Bile duct (tissue), 1 donor: Measurements from ENCODE around the gene SLC2A7.

DNA sequence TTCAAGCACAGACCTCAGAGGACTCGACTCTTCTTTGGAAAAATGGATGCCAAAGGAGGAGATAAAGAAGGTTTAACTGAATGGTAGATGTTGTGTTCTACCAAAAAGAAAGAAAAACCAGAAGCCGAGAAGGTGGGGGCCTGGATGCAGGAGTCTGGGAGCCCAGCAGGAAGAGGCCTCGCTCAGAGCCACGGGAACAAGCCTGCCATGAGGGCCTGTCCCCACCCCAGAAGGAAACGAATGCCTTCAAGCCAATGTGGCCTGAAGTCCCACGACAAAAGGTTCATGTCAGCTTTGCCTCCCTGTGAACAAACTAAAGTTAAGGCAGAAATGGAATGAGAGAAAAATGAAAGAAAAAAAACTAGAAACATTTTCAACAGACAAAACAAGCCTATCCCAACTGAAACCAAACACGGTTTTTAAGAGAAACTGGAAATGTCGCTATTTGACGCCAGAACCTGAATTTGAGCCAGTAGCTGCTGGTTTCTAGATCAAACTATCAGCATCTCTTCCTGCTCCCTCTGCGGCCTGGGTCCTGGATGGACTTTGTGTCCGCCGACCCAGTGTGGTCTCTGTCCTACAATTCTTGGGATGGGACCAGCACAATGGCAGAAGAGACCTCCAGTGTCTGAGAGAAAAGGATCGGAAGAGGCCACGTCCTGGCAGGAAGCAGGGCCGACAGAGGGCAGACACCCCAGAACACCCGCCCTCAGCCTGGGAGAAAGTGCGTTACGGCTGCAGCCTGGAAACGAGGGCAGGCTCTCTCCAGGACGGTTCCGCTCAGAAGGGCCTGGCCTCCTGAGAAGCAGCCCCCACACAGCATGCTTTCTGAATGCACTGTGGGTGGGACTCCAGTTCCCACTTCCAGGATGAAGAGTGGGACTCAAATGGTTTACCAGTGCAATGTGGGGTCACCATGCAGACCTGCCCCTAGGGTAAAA, 35.2 kb downstream of the SLC45A1 start:
- PRO-cap = unidirectional peak, plus-strand start at position 185 of the sequence

GRCh38 chr1:8361728-8362070, 43.8 kb downstream of the SLC45A1 start:
- PRO-cap = no peak

GRCh38 chr1:8363790-8364283, 45.9 kb downstream of the SLC45A1 start:
- PRO-cap = no peak

DNA sequence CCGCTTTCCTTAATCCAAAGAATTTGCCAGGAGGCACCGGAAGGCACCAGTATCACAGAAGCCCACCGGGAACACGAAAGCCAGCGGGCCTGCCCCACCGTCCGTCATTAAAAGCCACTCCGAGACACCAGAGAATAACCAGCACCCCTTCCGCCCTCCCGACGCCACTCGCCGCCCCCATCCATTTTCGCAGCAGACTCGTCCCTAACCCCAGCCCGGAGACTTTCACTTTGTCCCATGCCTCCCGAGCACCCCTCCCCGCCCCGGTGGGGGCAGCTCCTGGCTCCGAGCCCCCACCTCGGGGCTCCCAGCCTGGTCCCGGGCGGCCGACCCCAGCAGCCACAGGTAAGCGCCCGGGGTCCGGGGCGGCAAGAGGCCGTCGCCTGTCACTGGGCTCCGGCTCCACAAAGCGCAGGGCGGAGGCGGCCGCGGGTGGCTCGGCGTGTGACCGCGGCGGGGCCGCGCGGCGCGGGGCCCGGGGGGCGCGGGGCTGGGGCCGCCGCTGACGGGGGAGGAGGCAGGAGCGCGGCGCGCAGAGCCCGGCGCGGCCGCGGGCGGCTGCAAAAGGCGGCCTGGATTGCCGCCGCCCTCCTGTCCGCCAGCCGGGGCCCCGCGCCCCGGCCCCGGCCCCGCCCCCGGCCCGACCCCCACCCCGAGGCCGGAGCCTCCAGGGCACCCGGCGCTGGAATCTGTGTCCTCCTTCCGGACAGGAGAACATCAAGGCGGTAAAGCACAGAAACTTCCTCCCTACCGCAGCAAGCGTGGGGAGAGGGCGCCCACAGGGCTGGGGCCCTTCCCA, 105.5 kb downstream of the SLC45A1 start:
- PRO-cap = bidirectional peak, plus-strand start at position 195 of the sequence, minus-strand start at position 109 of the sequence; bidirectional peak, plus-strand start at position 563 of the sequence, minus-strand start at position 411 of the sequence; bidirectional peak, plus-strand start at position 714 of the sequence, minus-strand start at position 625 of the sequence

GRCh38 chr1:8424063-8424446, 106.1 kb downstream of the SLC45A1 start:
- PRO-cap = bidirectional peak, plus-strand start at chr1:8424243, minus-strand start at chr1:8424268; unidirectional peak, minus-strand start at chr1:8424420

- PRO-cap = no peak
These were observed 107.4 kb downstream of the SLC45A1 start for GRCh38 chr1:8425260-8425860.

DNA sequence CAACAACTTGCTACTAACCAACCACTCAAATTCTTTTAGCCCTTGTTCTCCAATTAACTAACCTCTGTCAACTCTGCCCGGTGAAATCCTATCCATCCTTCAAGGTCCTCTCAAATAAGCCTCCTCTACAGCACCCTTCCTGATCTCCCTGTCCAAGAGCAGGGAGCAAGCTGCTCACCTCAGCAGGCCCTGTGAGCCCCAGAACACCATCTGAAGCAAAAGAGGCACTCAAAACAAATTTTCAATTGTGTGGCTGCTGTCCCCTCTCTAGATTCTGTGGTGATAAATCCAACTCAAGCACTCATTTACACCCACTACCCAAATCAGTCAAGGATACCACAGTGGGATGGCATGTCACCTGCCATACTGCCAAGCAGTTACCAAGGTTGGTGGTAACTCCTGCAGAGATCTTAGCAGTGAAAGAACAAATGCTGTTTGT, 134.1 kb downstream of the SLC45A1 start:
- PRO-cap = no peak

GRCh38 chr1:8587554-8588267, 229.7 kb downstream of the RERE start:
- PRO-cap = no peak

DNA sequence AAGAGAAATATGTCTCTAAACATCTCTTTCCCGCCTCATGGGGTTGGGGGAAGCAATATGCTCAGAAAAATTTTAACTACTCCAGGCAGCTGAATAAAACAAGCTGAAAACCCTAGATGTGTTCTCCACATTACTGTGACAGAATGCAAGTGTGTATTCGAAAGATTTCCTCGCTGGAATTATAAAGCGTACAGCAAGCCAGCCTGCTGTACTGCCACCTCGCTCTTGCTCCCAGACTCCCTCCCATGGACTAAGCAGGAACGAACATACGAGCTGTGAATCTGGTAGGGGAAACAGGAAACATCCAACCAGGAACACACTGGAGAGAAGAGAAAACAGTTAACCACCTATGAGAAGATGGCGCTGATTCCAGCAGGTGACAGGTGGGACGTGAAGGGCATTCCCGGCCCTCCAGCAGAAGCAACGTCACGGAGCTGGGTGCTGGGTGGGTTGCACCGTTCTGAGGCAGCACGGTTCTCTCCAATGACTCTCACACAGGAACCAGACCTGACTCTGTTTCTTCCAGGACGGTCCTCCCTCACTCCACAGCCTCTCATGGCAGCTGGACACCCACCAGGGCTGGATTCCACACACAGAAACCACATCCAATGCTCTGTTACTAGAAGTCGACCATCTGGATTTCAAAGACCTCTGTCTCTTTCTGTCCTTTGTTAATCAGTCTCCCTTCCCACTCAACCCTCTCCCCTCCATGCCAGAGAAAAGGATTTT, 219.3 kb downstream of the RERE start:
- PRO-cap = bidirectional peak, plus-strand start at position 267 of the sequence, minus-strand start at position 252 of the sequence

- PRO-cap = no peak
These were observed 161.4 kb downstream of the RERE start for GRCh38 chr1:8655769-8656675.

- PRO-cap = no peak
These were observed 31.3 kb downstream of the RERE start for GRCh38 chr1:8785921-8786764.

DNA sequence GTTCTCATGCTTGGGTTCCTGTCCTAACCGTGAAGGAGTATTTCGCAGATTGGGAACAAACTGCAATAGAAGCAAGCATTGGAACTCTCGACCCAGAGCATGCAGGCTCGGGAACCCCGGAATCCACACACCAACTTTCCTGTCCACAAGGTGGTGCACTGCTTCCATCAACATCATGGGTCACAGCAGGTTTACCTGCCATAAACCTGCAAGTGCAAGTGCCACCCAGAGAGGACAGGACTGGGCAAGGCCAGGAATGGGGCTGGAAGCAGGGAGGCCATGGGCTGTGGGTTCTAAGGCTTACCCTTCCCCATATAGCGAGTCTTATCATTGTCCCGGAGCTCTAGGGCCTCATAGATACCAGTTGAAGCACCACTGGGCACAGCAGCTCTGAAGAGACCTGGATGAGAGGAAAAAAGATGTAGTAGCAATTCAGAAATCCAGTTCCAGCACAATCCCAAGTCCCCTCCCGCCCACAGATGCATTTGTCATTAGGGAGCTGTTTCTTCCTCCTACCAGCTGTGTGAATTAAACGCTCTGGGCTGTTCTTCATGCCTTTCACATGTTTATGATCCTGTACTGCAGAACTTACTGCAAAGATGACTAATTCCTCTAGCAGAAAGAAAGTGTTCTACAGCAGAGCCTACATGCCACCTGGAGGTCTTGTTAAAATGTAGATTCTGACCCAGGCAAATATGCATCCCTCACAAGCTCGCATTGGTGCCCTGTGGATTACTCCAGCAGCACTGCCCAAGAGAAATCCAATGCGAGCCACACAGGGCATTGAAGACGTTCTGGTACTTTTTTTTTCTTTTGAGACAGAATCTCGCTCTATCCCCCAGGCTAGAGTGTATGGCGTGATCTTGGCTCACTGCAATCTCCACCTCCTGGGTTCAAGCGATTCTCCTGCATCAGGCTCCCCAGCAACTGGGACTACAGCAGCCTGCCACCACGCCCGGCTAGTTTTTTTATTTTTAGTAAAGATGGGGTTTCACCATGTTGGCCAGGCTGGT, 6.6 kb downstream of the ENO1 start:
- PRO-cap = no peak

GRCh38 chr1:9026147-9026666, at the start of gene SLC2A7:
Gene SLC2A7 (minus strand): TSS chr1:9026423.
- PRO-cap = no peak

DNA sequence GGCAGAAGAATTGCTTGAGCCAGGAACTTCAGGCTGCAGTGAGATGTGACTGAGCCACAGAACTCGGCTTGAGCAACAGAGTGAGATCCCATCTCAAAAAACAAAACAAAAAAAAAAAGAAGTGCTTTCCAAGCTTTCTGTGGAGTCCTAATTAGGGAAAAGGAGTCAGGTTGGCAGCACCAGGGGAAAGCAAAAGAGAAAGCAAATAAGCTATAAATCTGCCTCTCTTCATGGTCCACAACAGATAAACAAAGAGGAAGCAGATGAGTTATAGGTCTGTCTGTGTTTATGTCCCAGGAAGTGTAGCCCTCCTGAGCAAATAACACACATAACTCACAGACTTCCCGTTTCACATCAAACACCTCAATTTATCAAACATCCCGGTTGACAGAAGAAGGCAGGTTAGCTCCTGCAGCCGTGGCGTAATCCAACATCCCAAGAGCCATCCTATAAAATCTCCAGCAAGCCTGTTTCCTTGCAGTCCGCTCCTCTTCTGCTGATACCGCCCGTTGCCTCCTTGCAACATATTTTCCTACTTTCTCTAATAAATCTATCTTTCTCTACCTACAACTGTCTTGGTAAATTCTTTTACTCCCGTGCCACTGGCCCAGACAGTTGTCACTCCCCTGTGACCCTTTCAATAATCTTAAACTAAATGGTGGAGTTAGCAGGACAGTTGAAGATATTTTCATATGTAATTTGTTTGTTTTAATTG, 5.6 kb upstream of the SLC2A5 start:
- PRO-cap = no peak

DNA sequence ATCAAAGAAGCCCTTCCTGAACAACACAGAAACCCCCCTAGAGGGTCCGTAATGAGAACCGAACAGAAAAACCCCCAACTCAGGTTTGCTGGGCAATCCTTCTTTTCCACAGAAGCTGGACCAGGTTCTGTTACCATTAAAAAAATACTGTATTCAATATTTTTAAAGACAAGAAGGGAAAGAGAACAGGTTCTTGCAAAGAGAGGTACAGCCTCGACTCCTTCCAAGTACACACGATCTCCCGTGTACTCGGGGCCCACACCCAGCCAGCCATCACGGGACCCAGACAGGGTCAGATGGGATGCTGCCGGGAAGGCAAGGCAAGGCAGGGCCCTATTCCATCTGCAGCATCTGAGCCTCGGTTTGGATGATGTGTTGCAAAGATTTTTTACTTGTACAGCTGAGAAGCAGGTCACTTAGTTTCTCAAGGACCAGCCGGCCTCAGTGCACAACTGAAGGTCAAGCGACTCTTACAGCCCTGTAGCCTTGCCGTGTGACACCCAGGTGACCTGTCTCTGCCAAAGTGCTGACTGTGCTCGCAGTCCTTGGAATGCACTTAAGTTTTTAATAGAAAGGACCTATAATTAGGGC, 1.6 kb downstream of the GPR157 start:
- PRO-cap = no peak

DNA sequence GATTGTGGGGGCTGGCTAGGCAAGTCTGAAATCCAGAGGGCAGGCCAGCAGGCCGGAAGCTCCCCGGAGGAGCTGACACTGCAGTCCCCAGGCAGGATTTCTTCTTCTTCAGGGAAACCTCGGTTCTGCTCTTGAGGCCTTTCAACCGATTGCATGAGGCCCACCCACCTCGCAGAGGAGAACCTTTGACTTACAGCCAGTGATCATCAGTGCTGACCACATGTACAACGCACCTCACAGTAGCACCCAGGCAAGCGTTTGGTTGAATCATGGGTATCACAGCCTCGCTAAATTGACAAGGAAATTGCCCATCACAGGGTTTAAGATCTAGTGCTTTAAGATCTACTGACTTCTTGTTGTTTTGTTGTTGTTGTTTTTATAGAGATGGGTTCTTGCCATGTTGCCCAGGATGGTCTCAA, 23.7 kb upstream of the GPR157 start:
- PRO-cap = no peak

DNA sequence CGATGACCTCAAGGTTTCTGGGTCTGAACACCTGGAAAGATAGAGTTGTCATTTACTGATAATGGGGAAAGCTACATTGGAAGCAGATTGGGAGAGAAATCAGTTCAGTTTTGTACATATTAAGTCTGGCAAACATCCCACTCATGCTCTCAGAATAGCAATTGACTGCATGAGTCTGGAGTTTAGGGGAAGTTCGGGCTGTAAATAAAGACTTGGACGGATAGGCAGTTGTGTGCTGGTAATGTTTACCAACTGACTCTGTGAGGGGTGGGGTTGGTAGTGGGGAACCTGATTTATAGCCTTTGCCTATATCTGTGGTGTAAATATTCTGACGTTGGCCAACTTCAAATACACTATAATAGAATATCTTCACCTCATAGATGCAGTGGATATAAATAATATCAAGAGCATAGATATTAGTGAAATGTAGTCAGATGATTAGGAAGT, 4.0 kb downstream of the H6PD start:
- PRO-cap = no peak

- PRO-cap = no peak
These were observed 22.3 kb upstream of the SPSB1 start for GRCh38 chr1:9270116-9270978.

- PRO-cap = bidirectional peak, plus-strand start at chr1:9293626, minus-strand start at chr1:9293494
These were observed 749 bp downstream of the SPSB1 start for GRCh38 chr1:9293139-9294147.

DNA sequence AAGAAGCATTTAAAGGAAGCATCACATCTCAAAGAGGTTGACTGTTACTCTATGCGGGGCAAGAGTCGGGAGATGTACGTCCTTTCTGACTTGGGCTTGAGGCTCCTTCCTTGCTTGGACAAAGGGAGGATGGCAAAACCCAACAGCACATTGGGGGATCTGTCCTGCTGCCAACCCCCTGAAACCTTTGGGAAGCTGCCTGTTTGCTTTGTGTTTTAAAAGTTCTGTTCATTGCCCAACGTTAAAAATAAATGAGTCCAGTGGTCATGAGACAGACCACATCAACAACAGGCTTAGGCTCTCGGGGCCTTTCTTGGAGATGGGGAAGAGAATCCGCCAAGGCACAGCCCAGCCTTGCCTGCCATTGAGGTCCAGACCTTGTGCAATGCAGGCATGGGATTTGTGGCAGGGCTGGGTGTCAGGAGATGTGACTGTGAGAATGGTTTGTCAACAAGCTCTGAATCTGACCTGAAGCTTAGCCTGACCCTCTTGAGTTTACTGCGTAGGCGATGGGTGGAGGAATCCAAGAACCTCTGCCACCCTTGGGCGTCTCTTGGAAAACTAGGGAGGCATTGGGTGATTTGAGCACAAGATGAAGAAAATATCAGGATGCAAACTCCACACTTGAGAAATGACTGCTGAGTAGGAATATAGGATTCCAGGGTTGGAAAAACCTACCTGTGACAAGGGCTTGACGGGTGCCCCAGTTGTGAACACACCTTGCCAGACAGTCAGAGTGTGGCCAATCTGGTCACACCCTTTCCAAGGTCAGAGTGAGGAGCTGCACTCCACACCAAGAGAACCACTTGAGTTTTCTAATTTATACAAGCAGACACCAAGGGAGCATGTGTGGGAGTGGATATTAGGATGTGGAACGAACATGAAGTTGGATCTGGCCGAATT, 4.3 kb downstream of the SPSB1 start:
- PRO-cap = no peak